ENCODE results near the gene EFNA1.

- PRO-cap = bidirectional peak, plus-strand start at chr1:155004377, minus-strand start at chr1:155004177
- RAMPAGE, long total RNA = no peak
Observed at GRCh38 chr1:155004067-155004456, 1.5 kb downstream of the ZBTB7B start.

DNA sequence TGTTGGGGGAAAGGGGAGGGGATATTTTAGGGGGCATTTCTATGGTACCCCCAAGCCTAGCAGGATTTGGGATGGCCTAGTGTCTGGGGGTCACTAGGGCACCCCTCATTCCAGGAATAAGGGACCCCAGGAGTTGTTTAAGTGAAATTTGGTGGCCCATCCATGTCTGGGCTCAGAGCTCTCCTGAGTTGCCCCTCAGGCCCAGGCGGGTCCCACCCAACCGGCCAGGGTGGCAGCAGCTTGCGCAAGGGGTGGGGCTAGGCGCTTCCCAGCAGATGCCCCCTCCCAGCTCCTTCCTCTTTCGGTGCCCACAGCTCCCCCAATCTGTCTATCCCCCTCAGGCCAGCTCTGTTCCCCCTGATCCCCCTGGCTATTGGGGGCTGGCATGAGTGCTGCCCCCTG, 5.2 kb downstream of the ZBTB7B start:
- PRO-cap = no peak
- RAMPAGE, long total RNA = no peak

GRCh38 chr1:155008243-155009176, 5.9 kb downstream of the ZBTB7B start:
- PRO-cap = no peak
- RAMPAGE, long total RNA = no peak

- PRO-cap = bidirectional peak, plus-strand start at chr1:155091705, minus-strand start at chr1:155091583
- RAMPAGE, long total RNA = no peak
Observed at GRCh38 chr1:155091260-155091992, 12.8 kb downstream of the EFNA3 start.

- PRO-cap = no peak
- RAMPAGE, long total RNA = no peak
Observed at GRCh38 chr1:155103357-155103789, 24.3 kb upstream of the EFNA1 start.

GRCh38 chr1:155127837-155128401, at the start of gene EFNA1:
Gene EFNA1, plus strand, starts transcription at chr1:155127876.
- PRO-cap = bidirectional peak, plus-strand start at chr1:155127876, minus-strand start at chr1:155127749
- RAMPAGE, long total RNA = no peak

DNA sequence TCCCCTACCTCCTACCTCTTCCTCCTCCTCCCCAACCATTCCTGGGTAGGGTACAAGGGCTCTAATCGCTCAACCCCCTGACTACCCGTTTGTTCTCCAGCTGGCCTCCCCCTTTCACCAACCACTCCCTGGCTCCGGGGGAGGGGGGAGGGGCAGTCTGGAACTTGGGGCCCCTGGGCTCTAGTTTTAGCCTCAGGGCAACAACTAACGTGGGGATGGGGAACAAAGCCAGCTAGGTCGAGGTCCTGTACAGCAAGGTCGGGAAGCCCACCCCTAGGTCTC, 14.7 kb downstream of the THBS3 start:
- PRO-cap = bidirectional peak, plus-strand start at position 38 of the sequence, minus-strand start outside the sequence
- RAMPAGE, long total RNA = no peak

DNA sequence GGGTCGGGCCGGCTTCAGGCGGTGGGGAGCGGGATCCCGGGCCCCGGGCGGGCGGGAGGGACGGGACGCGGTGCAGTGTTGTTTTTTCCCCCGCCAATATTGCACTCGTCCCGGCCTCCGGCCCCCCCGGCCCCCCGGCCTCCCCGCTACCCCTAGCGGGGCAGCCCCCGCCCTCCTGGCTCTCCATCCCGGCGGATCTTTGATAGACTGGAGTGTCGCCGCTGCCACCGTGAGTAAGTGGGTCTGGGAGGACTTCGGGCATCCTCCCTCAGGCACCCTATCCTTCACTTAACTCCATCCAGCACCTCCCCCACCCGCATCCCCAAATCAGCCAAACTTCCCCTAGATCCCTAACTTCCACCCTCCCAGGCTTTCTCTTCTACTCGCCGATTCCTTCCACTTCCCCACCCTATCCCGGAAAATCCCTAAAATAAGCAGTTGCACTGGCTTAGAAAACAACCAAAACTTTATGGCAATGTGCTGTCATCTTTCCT, 12.5 kb downstream of the THBS3 start:
- PRO-cap = bidirectional peak, plus-strand start outside the sequence, minus-strand start at position 290 of the sequence
- RAMPAGE, long total RNA = no peak

GRCh38 chr1:155255697-155256331, 531 bp upstream of the ENTREP3 start:
- PRO-cap = no peak
- RAMPAGE, long total RNA = no peak

DNA sequence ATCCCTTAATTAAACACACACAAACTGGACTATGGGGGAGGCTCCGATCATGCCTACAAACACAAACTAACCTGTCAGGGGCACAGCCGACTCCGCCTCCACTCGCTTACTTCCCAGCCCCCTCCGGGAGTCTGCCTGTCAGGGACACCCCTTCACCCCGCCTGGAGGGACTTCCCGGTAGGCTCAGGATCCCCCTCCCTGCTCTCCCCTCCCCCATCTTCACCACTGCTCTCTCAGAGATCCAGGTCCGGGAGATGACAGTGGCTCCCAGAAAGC, 850 bp downstream of the ASH1L start:
- PRO-cap = unidirectional peak, plus-strand start at position 216 of the sequence
- RAMPAGE, long total RNA = no peak

- PRO-cap = unidirectional peak, minus-strand start at chr1:155610674
- RAMPAGE, long total RNA = no peak
Observed at GRCh38 chr1:155610481-155610780, 413 bp downstream of the MSTO1 start.

DNA sequence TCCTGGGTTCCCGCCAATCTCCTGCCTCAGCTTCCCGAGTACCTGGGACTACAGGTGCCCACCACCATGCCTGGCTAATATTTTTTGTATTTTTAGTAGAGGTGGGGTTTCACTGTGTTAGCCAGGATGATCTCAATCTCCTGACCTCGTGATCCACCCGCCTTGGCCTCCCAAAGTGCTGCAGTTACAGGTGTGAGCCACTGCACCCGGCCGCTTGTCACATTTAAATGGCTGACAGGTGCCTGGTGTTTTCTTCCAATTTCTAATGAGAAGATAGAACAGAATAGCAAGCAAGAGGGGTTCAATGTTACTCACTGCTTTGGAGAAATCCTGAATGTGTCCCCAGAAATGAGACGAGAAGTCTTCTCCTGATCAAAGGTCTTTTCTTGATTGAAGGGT, 27.1 kb downstream of the MSTO1 start:
- PRO-cap = no peak
- RAMPAGE, long total RNA = no peak

DNA sequence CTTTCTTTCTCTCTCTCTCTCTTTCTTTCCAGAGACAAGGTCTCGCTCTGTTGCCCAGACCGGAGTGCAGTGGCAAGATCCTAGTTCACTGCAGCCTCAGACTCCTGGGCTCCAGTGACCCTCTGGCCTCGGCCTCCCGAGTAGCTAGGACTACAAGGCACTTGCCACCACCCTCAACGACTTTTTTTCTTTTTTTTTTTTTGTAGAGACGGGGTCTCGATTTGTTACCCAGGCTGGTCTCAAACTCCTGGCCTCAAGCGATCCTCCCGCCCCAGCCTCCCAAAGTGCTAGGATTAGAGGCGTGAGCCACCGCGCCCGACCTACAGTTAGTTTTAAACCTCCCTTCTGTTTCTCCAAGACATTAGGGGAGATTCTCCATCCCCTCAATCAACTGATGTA, 800 bp downstream of the GON4L start:
- PRO-cap = no peak
- RAMPAGE, long total RNA = no peak

DNA sequence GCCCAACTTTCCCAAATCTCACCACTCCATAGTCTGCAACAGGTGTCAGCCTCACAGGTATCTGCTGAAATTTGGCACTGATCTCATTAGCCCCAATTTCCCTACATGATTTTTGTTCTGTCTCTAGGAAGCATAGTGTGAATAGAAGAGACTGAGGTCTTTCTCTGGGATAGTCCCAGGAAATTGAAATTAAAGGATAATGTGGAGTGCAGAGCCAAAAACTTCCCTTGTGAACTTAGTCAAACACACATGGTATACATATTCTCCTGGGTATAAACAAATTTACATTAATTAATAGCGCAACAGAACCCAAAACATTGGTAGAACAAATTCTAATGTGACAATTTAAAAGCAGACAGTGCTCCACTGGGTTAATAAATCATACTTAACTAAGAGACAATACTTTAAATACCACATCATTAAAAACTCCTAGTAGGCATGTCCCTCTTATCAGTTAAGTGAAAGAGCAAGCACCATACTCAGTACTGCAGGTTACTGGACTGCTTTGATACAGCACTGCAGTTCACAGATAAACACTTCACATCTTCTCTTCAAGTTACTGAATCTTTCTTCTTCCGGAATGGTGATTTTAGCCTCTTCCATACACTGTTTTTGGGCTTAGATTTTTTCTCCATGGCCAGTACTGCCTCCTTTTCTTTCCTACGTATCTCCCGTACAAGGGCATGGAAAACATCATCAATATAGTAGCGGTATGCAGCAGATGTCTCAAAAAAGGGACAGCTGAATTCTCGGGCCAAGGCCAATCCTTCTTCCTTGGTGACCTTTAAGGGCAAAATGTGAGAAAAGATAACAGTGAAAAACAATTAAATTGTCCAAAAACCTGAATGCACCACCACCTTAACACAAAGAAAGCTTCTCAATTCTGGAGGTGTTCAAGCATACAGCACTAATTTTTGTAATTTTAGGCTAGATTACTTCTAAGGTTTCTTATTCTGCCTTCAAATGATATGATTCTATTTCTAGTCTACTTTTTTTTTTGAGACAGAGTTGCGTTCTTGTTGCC, 11.0 kb downstream of the RIT1 start:
- PRO-cap = no peak
- RAMPAGE, long total RNA = no peak

- PRO-cap = no peak
- RAMPAGE, long total RNA = no peak
Observed at GRCh38 chr1:155922290-155922579, 11.1 kb upstream of the RIT1 start.

- PRO-cap = no peak
- RAMPAGE, long total RNA = no peak
Observed at GRCh38 chr1:155937976-155938895, 3.2 kb upstream of the RXFP4 start.

DNA sequence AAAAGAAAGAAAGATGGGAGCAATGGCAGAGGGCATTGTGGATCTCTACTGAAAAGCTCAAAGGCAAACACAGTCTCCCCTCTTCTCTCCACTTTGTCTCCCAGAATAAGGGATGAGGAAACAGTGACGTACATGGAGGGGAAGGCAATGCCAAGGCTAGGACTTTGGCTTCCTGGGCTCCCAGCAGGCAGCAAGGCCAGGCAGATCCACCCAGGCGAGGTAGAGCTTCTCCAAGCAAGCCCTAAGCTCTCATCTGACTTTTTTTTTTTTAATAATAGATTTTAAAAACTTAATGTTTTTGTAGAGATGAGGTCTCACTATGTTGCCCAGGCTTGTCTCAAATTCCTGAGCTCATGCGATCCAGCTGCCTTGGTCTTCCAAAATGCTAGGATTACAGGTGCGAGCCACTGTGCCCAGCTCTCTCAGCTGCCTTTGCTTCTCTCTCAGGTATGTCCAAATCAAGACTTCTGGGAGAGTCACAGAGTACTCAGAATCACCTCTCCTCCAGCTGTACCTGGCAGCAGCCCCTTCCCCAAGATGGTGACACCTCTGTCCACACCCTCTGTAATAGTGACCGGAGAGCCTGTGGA, 4.5 kb downstream of the ARHGEF2 start:
- PRO-cap = no peak
- RAMPAGE, long total RNA = no peak

DNA sequence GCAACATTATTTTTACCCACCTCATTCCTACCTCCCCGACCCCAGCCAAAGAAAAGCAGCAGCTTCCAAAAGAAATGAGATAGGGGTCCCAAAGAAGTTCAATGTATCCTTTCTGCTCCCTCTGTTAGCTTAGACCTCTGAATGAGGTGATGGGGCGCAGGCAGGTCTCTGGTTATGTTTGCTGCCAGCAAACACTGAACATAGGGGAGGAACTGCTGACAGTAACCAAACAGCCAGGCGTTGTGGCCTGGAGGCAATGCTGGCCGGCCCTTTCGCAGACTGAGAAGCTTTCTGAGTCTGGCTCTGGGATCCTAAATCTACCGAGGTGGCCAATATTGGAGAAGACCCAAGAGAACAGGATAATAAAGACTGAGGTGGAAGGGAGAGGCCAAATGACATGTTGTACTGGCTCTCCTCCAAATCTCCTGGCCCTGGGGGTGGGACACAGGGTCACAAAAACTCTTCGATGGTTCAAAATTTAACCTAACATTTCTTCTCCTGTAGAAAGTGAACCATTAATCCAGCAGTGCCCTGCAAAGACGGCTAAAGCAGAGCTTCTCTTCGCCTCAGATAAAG, 19.7 kb downstream of the SSR2 start:
- PRO-cap = no peak
- RAMPAGE, long total RNA = no peak

- PRO-cap = bidirectional peak, plus-strand start at chr1:156055061, minus-strand start at chr1:156055017; bidirectional peak, plus-strand start at chr1:156055312, minus-strand start at chr1:156055178
- RAMPAGE, long total RNA = no peak
Observed at GRCh38 chr1:156054930-156055580, 473 bp downstream of the LAMTOR2 start.

- PRO-cap = unidirectional peak, minus-strand start at chr1:156077612
- RAMPAGE, long total RNA = no peak
Observed at GRCh38 chr1:156077421-156077904, 4.8 kb downstream of the MEX3A start.

All from GM23338 (cell line).